GM23338 (cell line): ENCODE measurements around a stretch of chr14.

DNA sequence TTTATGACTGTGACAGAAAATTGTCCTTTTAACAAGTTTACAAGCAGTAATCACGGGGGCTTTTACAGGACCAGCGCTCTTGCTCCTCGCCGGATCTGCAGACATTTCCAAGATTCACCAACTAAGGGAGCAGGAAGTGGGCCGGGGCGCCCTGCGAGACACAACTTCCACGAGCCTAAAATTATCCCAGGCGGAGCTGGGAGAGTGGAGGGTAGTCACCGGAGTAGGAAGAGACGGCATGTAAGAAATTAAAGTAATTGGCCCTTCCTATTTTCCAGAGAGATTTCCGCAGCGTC lies 5.5 kb downstream of the SIX1 start:
- PRO-cap: no peak
- RAMPAGE, long total RNA: no peak

GRCh38 chr14:61080312-61081151 lies 99.5 kb downstream of the SLC38A6 start:
- PRO-cap: no peak
- RAMPAGE, long total RNA: no peak

- PRO-cap: no peak
- RAMPAGE, long total RNA: no peak
These were observed 11.2 kb downstream of the PRKCH start for GRCh38 chr14:61332415-61333147.

DNA sequence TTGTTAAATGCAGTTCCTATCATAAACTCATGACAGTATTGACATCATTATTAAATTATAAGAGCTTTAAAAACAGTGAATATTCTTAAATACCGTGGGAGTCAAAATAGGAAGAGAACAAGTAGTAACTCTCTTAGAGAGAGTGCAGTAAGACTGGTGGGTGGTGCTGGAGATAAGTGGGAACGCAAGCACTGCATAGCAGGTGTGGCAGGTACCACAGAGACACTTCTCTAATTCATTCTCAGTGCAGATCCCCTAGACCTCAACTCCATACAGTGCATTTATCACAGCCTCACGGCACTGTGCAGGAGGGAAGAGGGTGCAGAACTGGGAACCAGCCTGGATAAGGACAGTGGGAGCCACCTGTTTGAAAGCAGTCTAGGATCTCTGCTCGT lies 165.6 kb downstream of the PRKCH start:
- PRO-cap: no peak
- RAMPAGE, long total RNA: no peak

- PRO-cap: no peak
- RAMPAGE, long total RNA: no peak
These were observed 168.2 kb upstream of the HIF1A start for GRCh38 chr14:61526899-61527640.

DNA sequence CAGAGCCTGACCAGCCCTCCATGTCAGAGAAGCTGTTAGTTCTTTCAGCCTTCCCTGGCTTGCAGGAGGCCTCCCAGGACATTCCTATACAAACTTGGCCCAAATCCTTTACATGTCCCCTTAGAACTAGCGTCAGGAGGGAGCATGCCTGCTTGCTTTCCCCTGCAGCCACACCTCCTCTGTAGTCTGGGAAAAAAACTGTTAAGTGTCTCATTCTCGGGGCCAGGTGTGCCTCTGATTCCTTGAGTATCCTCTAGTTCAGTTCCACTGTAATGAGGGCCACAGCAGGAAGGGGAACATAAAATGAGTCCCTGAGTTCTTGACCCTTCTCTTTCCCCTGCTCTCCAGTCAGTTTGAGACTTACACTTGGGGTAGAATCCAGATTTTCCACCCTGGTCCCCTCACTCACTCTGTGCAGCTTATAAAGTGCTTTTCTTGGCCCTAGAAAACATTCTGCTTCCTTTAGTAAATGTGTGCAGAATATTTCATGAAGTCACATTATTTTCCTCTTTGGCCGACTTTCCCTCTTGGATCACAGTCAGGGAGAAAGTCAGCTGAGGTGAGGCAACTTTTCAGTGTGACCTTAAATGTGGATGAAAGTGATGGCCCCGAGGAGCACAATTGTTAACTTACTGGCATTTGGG lies 152.1 kb upstream of the HIF1A start:
- PRO-cap: no peak
- RAMPAGE, long total RNA: no peak

GRCh38 chr14:61549543-61549892 lies 145.8 kb upstream of the HIF1A start:
- PRO-cap: no peak
- RAMPAGE, long total RNA: no peak

- PRO-cap: no peak
- RAMPAGE, long total RNA: no peak
These were observed 129.4 kb upstream of the HIF1A start for GRCh38 chr14:61565788-61566371.

- PRO-cap: no peak
- RAMPAGE, long total RNA: no peak
These were observed 125.3 kb upstream of the HIF1A start for GRCh38 chr14:61569645-61570857.

- PRO-cap: no peak
- RAMPAGE, long total RNA: no peak
These were observed 106.9 kb upstream of the HIF1A start for GRCh38 chr14:61588363-61588809.

- PRO-cap: no peak
- RAMPAGE, long total RNA: no peak
These were observed 91.6 kb upstream of the HIF1A start for GRCh38 chr14:61603733-61604064.

- PRO-cap: no peak
- RAMPAGE, long total RNA: no peak
These were observed 353.2 kb downstream of the KCNH5 start for GRCh38 chr14:62691992-62692590.

GRCh38 chr14:63205332-63205675 lies 1.1 kb downstream of the RHOJ start:
- PRO-cap: no peak
- RAMPAGE, long total RNA: no peak

GRCh38 chr14:63524404-63525565 lies 18.4 kb downstream of the PPP2R5E start:
- PRO-cap: no peak
- RAMPAGE, long total RNA: no peak

DNA sequence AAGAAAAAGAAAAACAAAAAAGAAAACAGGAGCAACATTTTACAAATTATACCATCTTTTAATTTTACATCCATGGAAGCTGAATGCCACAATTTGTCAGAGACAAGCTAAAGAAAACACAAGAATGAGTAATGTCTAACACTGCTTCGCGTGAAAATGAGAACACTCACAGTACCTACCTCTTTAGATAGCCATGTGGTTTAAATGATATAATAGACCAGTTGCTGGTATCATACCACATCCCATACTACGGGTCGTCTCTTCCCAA lies 617 bp downstream of the WDR89 start:
- PRO-cap: no peak
- RAMPAGE, long total RNA: no peak

DNA sequence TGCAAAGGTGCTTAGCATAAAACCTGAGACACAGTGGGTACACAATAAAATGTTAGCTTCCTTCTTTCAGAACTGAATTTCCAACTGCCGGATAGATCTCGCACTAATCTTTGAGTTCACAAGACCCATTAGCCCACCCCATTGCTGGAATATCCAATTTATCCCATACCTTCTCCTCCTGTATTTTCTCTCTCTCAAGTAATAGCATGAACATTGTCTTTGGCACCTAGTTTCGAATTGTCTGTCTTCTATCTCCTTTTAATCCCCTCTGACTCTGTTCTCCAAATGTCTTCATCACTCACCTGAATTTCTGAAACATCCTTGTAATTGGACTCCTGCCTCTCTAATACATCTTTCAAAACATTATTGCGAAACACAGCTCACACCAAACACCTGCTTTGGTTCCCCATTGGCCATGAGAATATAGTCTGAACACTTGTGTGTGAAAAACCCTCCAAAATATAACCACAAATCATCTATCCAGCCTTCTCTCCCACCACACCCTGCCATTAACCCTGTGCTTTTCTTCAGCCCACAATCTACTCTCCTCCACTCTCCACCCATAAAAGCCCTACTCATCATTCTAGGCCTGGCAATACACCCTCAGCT lies 17.0 kb downstream of the SYNE2 start:
- PRO-cap: no peak
- RAMPAGE, long total RNA: no peak

GRCh38 chr14:64109584-64110228 lies 184.5 kb downstream of the ESR2 start:
- PRO-cap: no peak
- RAMPAGE, long total RNA: no peak

DNA sequence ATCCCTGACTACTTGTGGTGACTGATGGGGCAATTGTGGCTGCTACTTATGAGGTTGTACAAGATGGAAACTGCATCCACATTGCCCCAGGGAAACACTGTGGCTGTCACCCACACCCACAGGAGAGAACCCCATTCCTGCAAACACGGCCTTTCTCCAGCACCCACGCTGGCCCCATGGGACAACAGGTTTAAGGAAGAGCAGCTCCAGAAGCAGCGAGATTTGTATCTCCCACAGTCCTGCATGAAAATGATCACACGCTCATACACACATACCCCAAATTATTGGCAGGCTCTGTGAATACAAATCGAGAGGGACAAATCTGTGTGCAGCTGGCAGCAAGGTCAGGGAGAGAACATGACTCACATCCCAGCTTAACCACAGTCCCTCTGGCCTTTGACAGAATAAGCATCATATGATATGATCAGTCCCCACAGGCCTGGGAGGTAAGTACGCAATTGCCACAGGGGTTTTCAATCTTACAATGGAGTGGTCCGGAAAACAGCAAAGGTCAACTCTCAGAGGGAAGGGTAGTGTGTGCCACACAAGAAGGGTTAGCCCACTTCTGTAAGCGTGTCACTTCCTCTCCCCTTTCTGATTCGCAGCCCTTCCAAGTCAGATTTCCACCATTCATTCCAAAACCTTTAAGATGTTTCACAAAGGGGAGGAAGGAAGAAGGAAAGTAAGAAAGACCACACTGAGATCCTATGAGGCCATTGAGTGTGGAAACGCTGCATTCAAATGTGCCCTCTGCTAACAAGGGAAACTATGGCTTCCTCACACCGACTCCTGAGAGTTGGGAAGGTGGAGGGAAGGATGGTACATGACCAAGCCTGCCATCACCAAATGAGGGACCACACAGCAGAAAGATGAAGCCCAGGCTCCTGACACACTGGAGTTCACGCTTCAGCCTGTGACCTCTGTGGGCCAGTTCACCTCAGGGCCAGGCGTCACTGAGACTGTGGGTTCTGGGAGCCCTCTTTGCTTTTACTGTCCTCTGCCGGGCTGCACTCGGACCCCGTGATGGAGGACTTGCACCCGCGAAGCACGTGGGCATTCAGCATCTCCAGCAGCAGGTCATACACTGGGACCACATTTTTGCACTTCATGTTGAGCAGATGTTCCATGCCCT lies 61.6 kb downstream of the ESR2 start:
- PRO-cap: no peak
- RAMPAGE, long total RNA: no peak

GRCh38 chr14:64238034-64239120 lies 55.8 kb downstream of the ESR2 start:
- PRO-cap: bidirectional peak, plus-strand start at chr14:64238279, minus-strand start at chr14:64238275; unidirectional peak, minus-strand start at chr14:64238292
- RAMPAGE, long total RNA: no peak

DNA sequence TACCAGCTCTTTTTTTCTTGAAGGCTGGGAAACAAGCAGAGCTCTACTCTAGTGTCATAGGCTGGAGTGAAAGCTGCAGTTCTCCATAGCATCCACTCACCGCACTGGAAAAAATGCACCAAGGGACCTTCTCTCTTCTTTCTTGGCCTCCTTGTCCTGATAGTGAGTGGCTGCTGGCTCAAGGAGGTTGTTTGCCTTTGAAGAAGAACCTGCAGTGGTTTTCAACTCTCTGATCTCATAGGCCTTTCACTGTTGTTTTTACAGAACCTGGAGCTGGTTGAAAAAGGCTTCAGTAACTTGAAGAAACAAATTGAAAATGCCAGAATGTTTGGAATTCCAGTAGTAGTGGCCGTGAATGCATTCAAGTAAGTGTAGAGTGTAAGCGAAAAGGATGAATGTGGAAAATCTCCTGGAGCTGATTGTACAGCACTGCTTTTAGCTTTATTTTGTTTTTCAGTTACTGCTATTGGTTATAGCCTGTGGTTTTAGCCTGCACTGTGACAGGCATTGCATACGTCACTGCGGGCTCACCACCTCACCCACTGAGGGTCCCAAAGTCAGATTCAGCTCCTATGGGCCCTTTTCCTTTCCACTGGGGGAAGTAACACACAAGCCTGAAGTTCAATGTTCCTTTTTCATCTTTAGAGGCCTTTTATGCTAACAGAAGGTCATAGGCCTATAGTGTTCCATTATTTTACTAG lies 17.2 kb upstream of the AKAP5 start:
- PRO-cap: no peak
- RAMPAGE, long total RNA: no peak